NB4 (cell line): Measurements from ENCODE around the genes CDK2AP2, UNC93B1 and GAL.

DNA sequence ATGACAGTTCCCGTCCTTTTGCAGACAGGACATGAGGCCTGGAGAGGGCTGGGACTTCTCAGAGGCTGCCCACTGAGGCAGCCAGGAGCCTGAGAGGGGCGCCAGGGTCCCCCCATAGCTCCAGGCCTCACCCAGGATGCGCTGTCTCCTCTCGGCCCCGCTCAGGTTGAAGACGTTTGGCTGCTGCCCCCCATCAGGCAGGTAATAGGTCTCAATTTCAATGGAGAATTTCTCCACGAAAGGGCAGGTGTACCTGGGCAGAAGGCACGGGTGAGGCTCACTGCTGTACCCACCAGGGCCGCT, 3.1 kb downstream of the PITPNM1 start:
- RRBS = no CpG with 5 or more reads among the region's 9 CpGs

- RRBS = 18% methylated on average over 16 of the region's 69 CpGs
Measured at GRCh38 chr11:67507156-67508306, at the start of gene CDK2AP2. CDK2AP2 (minus strand) TSS chr11:67508162.

DNA sequence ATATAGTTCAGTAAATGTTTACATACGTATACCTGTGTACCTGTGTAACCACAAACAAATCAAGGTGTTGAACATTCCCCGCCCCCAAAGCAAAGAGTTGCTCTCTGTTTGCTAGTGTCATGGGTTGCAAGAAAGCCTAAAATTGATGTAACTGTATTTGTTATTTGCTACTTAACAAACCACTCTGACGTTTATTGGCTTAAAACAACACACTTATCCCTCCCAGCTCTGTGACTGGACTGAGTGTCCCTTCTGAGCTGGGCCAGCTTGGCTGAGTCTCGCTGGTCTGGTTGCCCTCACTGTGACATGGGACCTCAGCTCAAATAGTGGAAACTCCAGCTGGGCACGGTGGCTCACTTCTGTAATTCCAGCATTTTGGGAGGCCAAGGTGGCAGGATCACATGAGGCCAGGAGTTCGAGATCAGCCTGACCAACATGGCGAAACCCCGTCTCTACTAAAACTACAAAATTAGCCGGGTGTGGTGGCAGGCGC, 25.5 kb upstream of the CABP2 start:
- RRBS = no CpG with 5 or more reads among the region's 10 CpGs

DNA sequence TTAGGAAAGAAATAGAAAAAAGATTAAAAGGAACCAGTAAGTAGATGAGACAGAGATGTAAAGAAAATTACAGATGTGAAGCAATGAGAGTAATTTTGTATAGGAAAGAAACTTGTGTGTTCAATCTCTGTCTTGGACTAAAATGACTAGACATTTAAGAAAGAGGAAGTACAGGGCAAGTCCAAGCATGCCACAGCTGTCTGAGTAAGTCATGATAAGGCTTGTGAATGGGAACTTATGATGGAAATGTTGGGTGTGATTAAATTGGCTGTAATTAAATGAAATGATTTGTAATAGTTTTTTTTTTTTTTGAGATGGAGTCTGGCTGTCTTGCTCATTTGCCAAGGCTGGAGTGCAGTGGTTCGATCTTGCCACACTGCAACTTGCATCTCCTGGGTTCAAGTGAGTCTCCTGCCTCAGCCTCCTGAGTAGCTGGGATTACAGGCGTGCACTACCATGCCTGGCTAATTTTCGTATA, 5.8 kb upstream of the ACY3 start:
- RRBS = no CpG with 5 or more reads among the region's 3 CpGs

- RRBS = no CpG with 5 or more reads among the region's 11 CpGs
Measured at GRCh38 chr11:67665608-67666059, 8.8 kb downstream of the ALDH3B2 start.

GRCh38 chr11:67711152-67711598, 36.8 kb upstream of the ALDH3B2 start:
- RRBS = no CpG with 5 or more reads among the region's 35 CpGs

- RRBS = no CpG with 5 or more reads among the region's 6 CpGs
Measured at GRCh38 chr11:67920602-67920964, 83.3 kb downstream of the UNC93B1 start.

DNA sequence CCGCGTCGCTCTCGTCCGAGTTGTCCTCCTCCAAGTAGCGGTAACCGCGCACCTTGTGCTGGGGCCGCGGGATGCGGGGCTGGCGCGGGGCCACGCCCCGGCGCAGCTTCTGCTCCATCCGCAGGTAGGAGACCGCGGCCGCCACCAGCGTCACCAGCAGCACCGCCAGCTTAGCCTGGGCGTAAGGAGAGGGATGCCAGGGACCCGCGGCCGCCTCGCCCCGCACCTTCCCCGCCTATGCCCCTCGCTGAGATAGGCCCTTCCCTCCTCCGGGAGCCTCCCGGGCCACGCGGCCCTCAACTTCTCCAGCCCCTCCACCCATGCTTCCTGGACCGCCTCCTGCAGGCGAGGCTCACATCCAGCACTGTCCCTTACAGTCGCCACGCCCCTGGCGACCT, 12.2 kb downstream of the UNC93B1 start:
- RRBS = no CpG with 5 or more reads among the region's 39 CpGs

- RRBS = under 1% methylated on average over 12 of the region's 43 CpGs
Measured at GRCh38 chr11:68003940-68004295, at the start of gene UNC93B1. UNC93B1 (minus strand) TSS chr11:68004097.

- RRBS = 2% methylated on average over 2 of the region's 11 CpGs
Measured at GRCh38 chr11:68036468-68036661, 2.5 kb upstream of the TCIRG1 start.

DNA sequence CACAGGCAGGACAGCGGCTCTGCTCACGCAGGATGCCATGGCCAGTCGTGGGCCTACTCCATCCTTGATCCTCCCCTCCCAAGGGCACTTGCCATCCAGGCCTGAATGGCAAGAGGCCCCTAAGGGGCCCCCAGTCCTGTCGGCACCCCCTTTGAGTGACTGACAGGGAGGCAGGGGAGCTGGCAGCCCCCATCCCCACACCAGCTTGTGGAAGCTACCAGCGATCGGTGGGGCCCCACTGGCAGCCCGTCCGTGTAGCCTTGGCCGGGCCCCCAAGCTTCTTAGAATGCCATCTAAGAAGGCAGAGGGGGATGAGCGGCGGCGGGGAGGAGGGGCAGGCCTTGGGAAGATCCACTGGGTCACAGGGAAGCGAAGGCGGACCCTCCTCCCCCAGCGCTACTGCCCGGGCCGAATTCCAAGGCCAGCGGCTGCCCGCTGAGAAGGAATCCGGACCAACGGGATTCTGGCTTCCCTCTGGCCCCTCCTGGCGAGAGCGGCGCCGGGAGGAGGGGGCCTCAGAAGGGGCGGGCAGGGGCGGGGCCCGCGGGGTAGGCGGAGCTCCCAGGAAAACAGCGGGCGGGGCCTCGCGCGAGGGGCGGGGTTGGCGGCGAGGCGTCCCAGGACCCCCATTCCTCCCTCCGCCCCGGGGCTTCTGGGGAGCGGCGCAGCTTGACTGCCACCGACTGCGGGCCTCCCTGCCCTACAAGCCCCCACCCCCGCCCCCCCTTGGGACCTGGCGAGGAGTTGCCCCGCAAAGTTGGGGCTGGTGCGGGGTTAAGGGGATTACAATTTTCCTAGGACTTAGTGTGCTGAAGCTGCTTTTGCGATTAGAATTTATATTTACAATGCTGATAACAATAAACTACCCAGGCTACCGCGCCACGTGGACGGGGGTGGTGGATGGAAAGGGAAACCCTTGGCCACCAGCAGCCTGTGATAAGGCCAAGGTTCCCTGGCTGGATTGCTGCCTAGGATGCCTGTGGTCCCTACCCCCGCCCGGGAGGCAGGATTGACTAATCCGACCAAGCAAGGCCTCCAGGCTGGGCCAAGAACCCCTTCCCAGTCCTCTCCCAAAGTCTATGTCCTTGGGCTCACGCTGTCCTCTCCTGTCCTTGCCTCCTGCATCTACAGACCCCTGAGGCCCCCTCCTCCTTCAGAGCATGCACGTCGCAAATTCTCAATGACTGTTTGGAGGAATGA, 7.2 kb upstream of the CHKA start:
- RRBS = 95% methylated on average over 10 of the region's 60 CpGs

GRCh38 chr11:68164056-68164670, 43.0 kb upstream of the CHKA start:
- RRBS = no CpG with 5 or more reads among the region's 6 CpGs

DNA sequence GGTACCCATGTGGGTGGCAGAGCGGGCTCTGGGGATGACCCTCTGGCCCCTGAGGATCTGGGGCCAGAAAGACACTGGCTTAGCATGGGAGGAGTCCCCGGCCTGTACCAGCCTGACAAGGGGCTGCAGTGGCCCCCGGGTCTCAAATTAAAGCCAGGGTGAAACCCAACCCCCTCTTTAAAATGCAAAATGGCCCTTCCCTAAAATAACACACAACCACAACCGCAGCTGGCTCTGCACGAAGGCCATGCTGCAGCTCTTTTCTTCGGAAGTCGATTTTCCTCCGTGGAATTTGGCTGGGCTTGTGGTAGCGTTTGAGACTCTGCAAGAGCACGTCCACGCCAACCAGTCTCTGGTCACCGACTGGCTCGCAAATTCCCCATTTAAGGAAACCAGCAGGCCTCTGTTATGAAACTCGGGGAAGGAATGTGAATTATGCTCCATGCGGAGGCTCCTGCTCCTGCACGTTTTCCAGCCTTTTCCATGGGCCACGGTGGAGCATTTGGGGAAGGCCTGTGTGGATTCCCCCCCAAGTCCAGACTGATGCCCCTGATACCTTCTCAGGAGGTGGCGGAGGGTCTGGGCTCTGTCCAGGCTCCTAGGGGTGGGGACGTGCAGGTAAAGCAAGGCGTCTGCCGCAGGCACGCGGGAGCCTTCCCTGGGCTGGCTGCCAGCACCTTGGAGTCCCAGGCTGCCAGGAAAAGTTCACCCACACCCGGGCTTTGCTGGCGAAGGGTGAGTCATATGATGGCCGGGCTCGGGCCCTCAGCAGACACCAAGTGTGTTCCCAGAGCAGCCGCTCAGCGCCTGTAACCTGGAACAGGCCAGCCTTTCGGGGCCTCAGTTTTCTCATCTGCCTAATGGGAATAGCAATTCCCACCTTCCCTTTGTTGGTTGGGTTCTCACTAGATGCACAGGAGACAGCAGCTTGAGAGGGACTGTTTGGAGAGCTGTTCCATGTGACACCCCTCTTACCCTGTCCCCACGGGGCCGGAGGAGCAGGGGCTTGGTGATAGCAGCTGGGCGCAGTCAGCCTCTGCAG, 41.9 kb downstream of the LRP5 start:
- RRBS = no CpG with 5 or more reads among the region's 33 CpGs

DNA sequence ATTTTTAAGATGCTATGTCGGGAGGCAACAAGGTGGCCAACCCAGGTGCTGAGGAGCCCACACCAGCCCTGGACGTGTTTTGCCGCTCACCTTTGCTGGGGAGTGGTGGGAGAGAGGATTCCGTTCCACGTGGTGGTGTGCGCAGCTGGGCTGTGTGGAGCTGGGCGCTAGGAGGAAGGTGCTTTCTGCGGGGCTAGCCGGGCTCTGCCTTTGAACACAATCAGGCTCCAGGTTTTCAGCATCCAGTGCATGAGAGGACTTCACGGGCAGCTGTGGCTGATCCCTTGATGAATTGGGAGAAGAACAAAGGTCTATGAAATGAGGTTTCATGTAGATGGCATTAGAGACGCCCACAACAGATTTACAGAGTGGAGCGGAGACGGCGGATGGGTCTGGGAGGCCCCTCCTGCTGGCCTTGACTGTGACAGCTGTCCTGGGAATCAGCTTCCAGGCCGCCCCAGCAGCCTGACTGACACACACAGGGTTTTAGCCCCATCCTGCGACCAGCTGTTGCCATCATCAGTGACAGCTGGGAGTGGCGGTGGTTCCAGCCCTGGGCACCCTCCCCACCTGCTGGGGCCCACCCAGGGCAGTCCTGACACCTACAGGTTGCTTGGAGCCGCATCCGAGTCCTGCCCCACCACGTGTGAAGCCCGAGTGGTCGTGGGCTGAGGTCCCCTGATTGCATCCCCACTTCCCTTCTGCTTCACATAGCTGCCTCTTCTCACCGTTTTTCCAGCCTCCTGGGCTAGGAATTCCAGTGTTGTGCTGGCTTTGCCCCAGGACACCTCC, 64.1 kb upstream of the PPP6R3 start:
- RRBS = no CpG with 5 or more reads among the region's 23 CpGs

- RRBS = 98% methylated on average over 9 of the region's 33 CpGs
Measured at GRCh38 chr11:68424899-68425602, 35.5 kb upstream of the PPP6R3 start.

GRCh38 chr11:68660497-68660952, 23.8 kb upstream of the GAL start:
- RRBS = no CpG with 5 or more reads among the region's 16 CpGs

- RRBS = 17% methylated on average over 45 of the region's 126 CpGs
Measured at GRCh38 chr11:68684142-68685320, at the start of gene GAL. GAL (plus strand) TSS chr11:68684544.

- RRBS = no CpG with 5 or more reads among the region's 5 CpGs
Measured at GRCh38 chr11:68725916-68726309, 25.4 kb downstream of the TESMIN start.

DNA sequence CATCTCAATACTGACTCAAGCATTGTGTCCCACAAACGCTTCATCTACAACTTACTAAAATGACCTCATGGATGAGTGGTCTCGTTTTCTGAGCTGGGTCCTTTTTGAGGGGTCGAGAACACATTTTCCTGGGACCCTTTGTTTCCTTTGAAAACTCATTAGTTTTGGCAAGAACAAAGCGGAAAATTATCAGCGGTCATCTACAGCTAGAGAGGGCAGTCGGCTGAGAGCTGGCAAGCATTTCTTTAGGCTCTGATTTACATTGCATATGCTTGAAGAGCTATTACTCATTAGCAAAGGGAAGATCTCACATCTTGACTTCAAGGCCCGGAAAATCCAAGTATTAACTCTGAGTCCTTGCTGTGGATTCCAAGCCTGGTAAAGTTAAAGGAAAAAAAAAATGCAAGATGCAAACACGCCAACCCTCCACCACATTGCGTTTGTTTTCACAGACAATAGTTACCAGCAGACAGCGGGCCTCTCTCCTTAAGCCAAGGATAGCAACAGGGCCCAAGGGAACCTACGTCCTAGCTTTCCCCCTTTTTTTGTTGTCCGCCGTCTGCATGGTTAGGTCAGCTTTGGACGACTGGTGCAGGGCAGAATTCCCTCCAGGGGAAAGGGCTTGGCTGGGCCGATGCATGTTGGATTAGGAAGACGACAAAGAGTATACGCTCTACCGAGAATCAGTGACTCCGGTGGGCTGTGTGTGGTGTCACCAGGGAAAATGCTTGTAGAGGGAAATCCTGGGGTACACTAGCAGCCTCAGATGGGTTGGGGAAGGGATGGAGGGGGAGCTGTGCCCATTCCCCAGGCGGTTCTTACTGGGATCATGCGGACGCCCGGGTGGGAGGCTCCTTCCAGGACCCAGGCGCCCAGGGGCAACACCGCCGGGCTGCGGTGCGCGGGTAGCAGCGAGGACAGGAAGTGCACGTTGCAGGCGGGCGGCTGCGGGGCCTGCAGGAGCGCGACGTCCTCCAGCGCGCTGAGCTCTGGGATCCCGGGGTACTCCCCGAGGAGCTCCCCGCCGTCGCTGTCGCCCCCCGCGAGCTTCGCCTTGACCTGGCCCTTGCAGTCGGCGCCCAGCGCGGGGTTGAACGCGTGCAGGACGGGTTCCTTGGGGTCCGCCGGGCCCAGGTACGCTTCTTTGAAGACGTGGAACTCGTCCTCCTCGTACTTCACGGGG, 1.6 kb downstream of the TESMIN start:
- RRBS = 96% methylated on average over 9 of the region's 62 CpGs

DNA sequence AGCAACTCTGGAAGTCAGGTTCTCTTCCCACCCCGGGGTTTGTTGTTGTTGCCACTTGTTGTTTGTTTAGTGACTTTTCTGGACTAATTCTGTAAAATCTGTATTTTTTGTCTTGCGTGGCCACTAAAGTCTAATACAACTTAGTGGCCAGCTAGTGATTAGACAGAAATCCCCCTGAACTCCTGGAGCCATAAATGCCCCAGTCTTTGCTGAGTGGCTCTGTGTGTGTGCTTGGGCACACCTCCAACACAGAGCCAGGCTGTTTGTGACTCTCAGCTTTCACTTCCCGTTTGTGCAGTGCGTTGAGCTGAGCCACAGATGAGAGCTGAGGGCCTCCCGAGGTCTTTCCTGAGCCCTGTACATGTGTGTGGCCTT, 23.5 kb downstream of the IGHMBP2 start:
- RRBS = no CpG with 5 or more reads among the region's 5 CpGs